Breast epithelium (tissue), 2 donors: ENCODE results near the genes KLC3, ERCC2, PPP1R13L, VASP and RSPH6A.

DNA sequence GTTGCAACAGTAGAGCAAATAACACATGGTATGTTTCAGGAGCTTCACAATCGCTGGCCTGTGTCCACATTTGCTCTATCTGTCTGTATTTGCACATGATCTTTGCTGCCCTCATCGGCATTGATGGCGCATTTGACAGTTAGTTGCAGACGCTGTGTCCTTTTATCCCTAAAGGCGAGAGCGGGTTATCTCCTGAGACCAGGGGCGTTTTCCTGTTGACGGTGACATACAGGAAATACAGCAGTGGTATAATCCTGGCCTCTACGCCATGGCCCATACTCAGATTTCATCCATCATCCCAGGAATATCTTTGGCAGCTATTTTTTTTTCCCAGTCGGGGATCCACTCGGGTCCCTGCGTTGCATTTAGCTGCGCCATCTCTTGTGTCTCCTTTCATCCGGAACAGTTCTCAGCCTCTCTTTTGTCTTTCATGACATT is 22.1 kb downstream of the MARK4 start:
- PRO-cap = no peak
- RAMPAGE, long total RNA, 2 experiments = no peak in any of the 2 experiments

DNA sequence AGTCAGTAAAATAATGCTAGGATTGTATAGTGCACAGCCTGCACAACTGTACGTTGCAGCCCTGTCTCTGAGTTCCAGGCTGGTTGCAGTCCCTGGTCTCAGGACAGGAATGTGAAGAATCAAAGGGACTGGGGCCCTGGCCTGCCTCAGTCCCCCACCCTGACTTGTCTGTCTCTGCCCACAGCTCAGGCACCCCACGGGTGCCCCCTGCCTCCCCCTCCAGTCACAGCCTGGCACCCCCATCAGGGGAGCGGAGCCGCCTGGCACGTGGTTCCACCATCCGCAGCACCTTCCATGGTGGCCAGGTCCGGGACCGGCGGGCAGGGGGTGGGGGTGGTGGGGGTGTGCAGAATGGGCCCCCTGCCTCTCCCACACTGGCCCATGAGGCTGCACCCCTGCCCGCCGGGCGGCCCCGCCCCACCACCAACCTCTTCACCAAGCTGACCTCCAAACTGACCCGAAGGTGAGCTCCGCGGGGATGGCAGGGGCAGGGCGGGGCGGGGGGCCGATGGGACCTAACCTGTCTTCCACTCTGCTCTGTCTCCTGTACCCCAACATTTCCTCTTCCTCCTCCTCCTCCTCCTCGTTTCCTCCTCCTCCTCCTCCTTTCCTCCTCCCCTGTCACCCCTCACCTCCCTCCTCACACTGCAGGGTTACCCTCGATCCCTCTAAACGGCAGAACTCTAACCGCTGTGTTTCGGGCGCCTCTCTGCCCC is 25.0 kb downstream of the CKM start:
- PRO-cap = no peak
- RAMPAGE, long total RNA, 2 experiments = no peak in any of the 2 experiments

GRCh38 chr19:45306337-45306878 is 16.3 kb downstream of the CKM start:
- PRO-cap = no peak
- RAMPAGE, long total RNA, 2 experiments = no peak in any of the 2 experiments

DNA sequence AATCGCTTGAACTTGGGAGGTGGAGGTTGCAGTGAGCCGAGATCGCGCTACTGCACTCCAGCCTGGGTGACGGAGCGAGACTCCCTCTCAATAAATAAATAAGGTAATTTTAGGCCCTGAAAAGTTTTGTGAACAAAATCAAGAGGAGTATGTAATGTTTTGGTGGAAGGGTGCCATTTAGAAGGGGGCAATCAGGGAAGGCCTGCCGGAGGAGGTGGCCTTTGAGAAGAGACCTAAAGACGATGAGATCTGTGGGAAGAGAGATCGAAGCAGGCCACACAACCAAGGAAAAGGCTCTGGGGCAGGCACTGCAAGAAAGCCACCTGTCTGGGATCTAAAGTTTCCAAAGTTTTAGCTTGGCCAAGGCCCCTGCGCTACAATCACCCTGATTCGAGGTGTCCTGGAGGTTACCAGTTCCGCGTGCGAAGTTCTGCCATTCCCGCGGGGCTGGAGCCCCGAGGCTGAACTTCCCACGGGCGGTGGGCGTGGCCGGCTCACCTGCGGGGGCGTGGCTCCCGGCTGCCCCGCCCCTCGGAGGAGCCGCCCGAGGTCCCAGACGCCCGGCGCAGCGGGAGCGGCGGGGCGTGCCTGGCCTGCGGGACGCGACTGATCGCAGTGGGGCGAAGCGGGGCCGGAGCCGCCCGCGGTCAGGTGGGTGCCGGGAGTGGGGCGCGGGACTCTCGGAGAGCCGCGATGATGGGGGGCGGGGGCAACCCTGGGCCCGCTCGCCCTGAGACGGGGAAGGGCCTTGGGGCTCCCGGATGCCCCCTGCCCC is at the start of gene KLC3:
Gene KLC3 (plus strand): TSS at position 555 of the 775 bp plus-strand sequence.
- PRO-cap = unidirectional peak, plus-strand start at position 555 of the sequence
- RAMPAGE, long total RNA, 2 experiments = start-site peak on the plus strand in 1 of 2 experiments, centred at position 552 of the sequence, 20 reads per replicate

DNA sequence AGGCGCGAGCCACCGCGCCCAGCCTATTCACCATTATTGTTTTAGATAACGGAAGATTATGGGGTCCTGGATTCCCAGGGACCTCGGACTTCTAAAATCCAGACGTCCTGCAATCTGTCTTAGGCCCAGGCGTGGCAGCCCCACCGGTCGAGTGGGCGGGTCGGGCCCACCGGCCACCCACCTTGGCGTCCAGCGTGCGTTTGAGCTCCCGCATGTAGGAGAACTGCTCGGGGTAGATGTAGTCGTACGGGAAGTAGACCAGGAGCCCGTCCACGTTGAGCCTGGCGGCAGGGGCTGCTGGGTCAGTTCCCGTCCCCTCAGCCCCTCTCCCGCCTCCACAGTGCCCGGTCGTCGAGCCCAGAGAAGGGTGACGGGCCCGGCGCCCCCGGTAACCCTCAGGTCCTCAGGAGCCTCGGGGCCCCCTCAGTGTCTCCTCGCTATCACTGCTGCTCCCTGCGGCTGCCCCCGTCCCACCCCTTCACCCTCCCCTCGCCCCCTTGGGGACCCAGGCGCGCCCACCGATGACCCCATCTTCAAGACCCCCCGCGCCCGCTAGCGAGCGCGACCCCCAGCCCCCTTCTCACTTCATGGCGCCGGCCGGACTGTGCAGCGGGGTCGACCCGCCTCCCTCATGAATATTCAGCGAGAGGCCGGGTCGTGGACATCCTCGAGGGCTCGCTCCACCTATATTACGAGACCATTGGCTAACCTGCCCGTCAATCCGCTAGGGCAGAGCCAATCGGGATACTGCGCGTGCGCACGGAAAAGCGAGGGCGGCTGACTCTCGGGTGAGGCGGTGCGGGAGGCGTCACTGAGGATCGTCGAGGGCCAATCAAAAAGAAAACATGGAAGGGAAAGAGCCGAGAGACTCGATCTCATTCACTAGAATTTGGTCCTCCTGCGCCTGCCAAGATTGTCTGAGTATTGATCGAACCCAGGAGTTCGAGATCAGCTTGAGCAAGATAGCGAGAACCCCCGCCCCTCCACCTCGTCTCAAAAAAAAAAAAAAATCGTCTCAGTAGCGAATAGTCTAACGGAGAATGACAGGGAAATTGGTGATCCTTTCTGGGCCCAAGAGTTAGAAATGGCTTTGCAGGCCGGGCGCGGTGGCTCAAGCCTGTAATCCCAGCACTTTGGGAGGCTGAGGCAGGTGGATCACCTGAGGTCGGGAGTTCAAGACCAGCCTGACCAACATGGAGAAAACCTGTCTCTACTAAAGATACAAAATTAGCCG is at the start of gene ERCC2:
Gene ERCC2 (minus strand): TSS at position 622 of the 1,234 bp plus-strand sequence.
- PRO-cap = bidirectional peak, plus-strand start at position 764 of the sequence, minus-strand start at position 633 of the sequence
- RAMPAGE, long total RNA, 2 experiments = start-site peak on the minus strand in 2 of 2 experiments, centred at positions 608 to 622 of the sequence, 11 to 17 reads per replicate

- PRO-cap = unidirectional peak, minus-strand start at chr19:45405052; bidirectional peak, plus-strand start at chr19:45405900, minus-strand start at chr19:45405829
- RAMPAGE, long total RNA, 2 experiments = start-site peak on the minus strand in 1 of 2 experiments, at chr19:45405021-45405071 at its widest, 190 reads per replicate
Observed at GRCh38 chr19:45404976-45405941, at the start of gene PPP1R13L. Gene PPP1R13L (minus strand): TSS chr19:45405069.

GRCh38 chr19:45440830-45441298 is 17.1 kb upstream of the ERCC1 start:
- PRO-cap = no peak
- RAMPAGE, long total RNA, 2 experiments = no peak in any of the 2 experiments

DNA sequence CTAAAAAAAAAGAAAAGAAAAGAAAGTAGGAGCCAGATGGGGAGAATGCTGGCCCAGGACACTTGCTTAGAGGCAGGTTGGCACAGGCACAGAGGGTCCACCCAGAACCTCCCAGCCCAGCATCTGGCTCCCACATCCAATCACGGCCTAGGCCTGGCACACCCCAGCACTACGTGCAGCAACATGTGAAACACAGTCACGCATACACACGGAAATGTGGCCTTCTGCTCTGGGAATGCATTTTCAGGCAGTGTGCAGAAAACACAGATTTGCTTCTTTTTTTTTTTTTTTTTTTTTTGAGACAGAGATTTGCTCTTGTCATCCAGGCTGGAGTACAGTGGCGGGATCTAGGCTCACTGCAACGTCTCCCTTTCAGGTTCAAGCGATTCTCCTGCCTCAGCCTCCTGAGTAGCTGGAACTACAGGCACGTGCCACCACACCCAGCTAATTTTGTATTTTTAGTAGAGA is 20.8 kb upstream of the FOSB start:
- PRO-cap = no peak
- RAMPAGE, long total RNA, 2 experiments = no peak in any of the 2 experiments

GRCh38 chr19:45469858-45470818 is 2.3 kb downstream of the FOSB start:
- PRO-cap = bidirectional peak, plus-strand start at chr19:45469914, minus-strand start at chr19:45469745; bidirectional peak, plus-strand start at chr19:45470109, minus-strand start at chr19:45469991; bidirectional peak, plus-strand start at chr19:45470397, minus-strand start at chr19:45470296
- RAMPAGE, long total RNA, 2 experiments = no peak in any of the 2 experiments

GRCh38 chr19:45471029-45471584 is 3.3 kb downstream of the FOSB start:
- PRO-cap = unidirectional peak, plus-strand start at chr19:45471201
- RAMPAGE, long total RNA, 2 experiments = no peak in any of the 2 experiments

DNA sequence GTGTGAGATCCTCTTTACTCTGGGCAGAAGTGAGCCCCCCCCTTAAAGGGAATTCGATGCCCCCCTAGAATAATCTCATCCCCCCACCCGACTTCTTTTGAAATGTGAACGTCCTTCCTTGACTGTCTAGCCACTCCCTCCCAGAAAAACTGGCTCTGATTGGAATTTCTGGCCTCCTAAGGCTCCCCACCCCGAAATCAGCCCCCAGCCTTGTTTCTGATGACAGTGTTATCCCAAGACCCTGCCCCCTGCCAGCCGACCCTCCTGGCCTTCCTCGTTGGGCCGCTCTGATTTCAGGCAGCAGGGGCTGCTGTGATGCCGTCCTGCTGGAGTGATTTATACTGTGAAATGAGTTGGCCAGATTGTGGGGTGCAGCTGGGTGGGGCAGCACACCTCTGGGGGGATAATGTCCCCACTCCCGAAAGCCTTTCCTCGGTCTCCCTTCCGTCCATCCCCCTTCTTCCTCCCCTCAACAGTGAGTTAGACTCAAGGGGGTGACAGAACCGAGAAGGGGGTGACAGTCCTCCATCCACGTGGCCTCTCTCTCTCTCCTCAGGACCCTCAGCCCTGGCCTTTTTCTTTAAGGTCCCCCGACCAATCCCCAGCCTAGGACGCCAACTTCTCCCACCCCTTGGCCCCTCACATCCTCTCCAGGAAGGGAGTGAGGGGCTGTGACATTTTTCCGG is 5.9 kb downstream of the FOSB start:
- PRO-cap = unidirectional peak, plus-strand start at position 344 of the sequence
- RAMPAGE, long total RNA, 2 experiments = no peak in any of the 2 experiments

GRCh38 chr19:45475057-45475474 is 7.3 kb downstream of the FOSB start:
- PRO-cap = no peak
- RAMPAGE, long total RNA, 2 experiments = no peak in any of the 2 experiments

GRCh38 chr19:45507092-45508103 is at the start of gene VASP:
Gene VASP (plus strand): TSS chr19:45507479.
- PRO-cap = bidirectional peak, plus-strand start at chr19:45507508, minus-strand start at chr19:45507394
- RAMPAGE, long total RNA, 2 experiments = start-site peak on the plus strand in 2 of 2 experiments, at chr19:45507472-45507493 at its widest, 93 to 200 reads per replicate

GRCh38 chr19:45526730-45527166 is 19.5 kb downstream of the VASP start:
- PRO-cap = no peak
- RAMPAGE, long total RNA, 2 experiments = no peak in any of the 2 experiments

GRCh38 chr19:45532177-45532784 is 25.0 kb downstream of the VASP start:
- PRO-cap = no peak
- RAMPAGE, long total RNA, 2 experiments = no peak in any of the 2 experiments

- PRO-cap = no peak
- RAMPAGE, long total RNA, 2 experiments = no peak in any of the 2 experiments
Observed at GRCh38 chr19:45553345-45553818, 31.2 kb downstream of the OPA3 start.

DNA sequence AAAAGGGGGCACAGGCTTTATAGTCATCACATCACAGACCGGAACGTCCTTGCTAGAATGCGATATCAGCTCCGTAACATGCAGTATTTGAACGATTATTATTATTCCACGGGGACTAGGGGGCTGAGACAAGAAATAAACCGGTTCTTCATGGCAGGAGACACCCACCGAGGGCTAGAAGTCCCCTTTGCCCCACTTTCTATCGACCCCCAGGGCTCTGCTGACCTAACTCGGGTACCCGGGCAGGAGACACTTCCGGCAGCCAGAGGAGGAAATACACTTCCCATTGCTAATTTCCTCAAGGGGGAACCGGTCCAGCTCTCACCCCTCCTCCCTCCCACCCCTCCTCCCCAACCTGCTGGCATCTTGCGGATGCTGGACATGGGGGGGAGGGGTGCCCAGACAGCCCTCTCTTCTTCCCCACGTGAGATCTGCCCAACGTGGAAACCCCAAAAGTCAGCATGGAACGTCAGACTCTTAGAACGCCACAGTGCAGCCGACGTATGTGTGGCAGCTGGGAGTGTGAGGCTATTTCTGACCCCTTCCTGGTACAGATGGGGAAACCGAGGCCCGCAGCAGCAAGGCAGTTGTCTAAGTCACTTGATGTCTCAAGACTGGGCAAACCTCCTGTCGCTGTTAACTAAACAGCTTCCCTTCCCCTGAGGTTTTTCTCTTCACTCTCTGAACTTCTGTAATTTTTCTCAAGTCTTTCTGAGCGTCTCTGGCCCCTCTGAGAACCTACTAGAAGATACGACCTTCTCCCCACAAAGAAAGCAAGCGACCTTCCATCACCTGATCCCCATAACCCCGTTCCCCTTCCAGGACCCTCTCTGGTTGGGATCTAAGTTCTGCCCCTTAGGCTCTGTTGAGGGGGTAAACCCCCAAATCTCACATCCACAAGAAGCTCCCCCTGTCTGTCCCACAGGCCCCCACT is 3.6 kb downstream of the GPR4 start:
- PRO-cap = no peak
- RAMPAGE, long total RNA, 2 experiments = no peak in any of the 2 experiments

DNA sequence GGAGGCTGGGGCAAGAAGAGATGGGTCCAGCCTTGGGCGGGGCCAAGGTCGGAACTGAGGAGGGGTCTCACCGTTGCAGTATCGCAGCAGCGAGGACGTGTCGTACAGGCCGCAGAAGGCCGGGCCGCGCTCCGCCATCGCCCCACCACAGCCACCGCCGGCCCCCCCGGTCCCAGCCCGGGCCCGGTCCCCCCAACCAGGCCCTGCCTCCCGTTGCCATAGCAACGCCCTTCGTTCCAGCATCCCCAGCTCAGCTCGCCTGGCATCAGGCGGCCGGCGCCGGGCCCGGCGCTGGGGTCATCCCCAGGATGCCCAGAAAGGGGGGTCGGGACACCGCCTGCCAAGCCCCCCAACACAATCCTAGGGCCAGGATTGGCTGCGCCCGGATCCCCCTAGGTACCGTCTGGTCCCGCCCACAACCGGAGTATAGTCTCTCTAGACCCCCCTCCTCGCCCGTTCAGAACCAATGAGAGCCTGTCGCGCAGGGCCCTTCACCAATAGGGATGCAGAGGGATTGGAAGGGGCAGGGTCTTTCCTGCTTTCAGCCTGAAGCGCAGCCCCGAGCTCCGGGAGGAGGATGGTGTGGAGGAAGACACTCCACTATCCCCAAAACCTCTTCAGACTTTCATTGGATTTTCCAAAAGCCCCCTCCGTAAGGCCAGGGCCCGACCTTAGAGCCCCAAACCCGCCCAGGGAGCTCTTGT is 6.2 kb upstream of the EML2 start:
- PRO-cap = unidirectional peak, plus-strand start at position 562 of the sequence
- RAMPAGE, long total RNA, 2 experiments = no peak in any of the 2 experiments

GRCh38 chr19:45770142-45770644 is 1.1 kb upstream of the SIX5 start:
- PRO-cap = bidirectional peak, plus-strand start at chr19:45770923, minus-strand start at chr19:45770559
- RAMPAGE, long total RNA, 2 experiments = no peak in any of the 2 experiments

GRCh38 chr19:45815030-45815767 is at the start of gene RSPH6A:
Gene RSPH6A (minus strand): TSS chr19:45815308.
- PRO-cap = no peak
- RAMPAGE, long total RNA, 2 experiments = no peak in any of the 2 experiments